Cardiac fibroblast (primary cell): ENCODE results near the genes LAMP2, GLUD2, SMARCA1 and ZDHHC9.

DNA sequence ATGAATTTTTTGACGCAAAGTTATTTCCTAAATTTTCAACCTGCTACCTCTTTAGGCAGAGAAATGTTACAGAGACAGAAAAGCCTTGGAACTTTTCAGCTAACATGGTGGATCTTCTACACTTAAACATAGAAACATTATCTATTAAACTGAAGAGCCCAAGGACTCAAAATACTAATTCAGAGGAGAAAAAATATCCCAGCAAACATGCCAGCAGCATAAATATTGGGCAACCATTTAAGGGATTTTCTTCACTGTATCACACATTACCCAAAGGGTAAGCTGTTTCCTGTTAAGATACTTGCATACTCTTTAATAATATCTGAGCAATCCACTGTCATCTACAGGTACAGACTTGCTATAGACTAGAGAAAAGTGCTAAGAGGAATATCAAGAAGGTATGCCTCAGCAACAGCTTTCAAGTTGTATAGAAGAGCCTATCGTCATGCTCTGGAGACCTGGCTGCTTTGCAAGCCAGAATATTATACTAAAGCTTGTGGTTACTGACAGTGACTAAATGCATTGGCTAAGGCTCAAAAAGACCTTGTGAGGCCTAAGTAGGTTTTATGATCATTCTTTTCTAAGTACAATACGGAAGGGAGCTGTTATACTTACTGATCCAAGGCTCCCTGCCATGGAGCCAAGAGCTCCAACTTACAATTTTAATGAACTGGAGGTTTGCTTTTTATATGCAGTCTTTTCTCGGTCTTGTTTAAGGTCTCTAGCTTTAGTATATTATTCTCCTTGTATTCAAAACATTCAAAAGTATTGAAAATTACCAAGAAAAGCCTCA, 11.4 kb downstream of the LAMP2 start:
- RRBS = no CpG with 5 or more reads among the region's 4 CpGs

- RRBS = 2% methylated on average over 13 of the region's 58 CpGs
Observed at GRCh38 chrX:120468205-120469726, at the start of gene LAMP2. Gene LAMP2 (minus strand): TSS chrX:120469296.

DNA sequence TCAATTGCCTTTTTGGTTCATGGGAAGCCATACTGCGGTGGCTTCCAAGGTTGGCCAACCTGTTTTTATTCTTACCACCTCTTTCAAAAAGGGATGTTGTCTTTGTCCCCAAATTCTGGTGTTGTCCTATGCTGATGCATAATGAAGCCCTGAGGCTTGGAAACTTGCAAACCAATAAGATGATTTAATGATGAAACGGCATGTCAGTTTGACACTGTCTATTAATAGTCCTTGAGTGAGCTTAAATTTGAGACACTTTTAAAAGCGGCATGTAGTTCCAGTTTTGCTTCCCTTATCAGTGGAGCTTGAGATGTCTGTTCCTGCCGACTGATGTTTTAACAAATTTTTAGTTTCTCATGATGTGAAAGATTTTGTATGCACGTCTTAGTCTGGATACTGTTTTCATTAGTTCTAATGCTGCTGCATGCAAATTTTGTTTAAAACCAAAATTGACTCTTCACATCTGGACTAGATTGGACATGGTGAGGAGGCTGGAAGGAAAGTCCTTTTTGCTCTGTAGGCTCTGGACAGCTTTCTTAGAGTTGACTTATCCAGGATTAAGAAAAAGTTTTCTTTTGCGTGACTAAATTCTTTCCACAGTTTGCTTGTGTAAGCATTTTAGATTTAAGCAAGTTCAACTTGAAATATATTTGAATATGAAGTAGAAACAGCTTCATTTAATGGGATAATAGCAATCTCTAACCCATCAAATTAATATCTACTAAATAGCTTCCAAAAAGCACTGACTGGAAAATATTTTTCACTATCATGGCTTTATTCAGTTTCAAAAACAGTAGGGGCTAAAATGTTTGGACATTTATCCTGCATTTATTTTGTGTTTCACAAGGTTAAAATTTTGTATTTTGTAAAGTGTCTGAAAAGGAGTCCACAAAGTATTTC, 11.7 kb downstream of the C1GALT1C1 start:
- RRBS = no CpG with 5 or more reads among the region's 6 CpGs

GRCh38 chrX:121047320-121047811, at the start of gene GLUD2:
Gene GLUD2 (plus strand): TSS chrX:121047610.
- RRBS = 0% methylated on average over 11 of the region's 49 CpGs

GRCh38 chrX:123619176-123619740, 113.6 kb downstream of the THOC2 start:
- RRBS = no CpG with 5 or more reads among the region's 1 CpG

DNA sequence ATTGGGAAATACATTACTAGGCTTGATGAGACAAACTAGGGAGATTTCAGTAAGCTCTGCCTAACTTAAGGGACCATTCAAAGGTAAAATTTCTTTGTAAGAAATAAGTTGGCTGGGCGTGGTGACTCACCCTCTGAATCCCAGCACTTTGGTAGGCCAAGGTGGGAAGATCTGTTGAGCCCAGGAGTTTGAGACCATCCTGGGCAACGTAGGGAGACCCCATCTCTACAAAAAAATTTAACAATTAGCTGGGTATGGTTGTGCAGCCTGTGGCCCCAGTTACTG, 6.7 kb downstream of the STAG2 start:
- RRBS = no CpG with 5 or more reads among the region's 2 CpGs

DNA sequence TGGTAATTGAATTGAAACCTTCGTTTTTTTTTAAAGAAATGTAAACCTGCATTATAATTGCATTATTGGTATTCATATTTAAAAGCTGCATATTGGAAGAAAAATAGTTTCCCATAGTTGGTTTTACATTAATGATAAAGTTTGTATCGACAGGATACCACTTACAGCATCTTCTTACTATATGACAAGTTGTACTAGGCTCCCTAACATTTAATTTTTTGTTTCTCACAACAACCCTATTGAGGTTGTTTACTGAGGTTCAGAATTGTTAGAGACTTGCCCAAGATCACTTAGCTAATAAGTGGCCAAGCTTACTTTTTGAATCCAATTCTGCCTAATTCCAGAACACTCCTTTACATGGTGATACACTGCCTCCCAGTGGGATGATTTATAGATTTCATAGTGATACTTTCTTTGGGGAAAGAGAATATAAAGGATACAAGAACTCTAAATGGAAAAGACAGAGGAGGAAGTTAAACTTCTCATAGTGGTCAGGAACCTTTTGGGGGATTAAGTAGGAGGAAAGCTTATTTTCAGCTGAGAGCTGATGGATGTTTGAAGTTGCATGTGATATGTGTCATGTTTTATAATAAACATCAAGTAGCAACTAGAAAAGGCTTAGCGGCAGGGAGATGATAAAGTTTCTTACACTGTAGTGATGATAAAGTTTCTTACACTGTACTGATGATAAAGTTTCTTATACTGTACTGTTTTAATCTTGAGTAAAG, 15.2 kb downstream of the STAG2 start:
- RRBS = no CpG with 5 or more reads among the region's 3 CpGs

DNA sequence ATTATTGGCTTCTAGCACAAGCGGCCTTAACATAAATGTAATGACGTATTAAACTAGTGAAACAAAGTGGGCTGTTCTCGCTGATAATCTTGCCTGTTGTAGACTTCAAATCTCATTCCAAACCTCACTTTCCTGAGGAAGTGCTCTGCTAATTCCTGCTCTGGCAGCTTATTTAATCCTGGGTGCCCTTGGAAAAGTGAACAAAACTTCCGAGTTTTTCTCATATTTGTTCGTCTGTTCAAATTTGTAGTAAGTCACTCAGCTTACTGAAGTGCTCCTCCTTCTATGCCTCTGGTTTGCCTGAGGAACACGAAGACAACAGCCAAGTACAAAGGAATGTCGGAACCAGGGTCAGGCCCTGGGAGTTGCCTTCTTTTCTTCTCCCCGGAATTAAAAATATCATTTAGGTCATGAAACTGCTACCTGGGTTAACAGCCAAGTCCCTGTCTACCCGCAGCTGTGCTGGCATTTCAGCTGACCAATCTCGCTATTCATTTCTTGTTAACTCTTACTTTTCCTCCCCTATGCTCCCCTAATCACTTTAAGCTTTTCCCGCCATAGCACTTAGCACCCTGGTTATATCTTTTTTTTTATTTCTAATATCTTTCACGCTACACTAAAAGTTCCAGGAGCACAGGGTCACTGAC, 137.6 kb upstream of the TEX13D start:
- RRBS = no CpG with 5 or more reads among the region's 12 CpGs

DNA sequence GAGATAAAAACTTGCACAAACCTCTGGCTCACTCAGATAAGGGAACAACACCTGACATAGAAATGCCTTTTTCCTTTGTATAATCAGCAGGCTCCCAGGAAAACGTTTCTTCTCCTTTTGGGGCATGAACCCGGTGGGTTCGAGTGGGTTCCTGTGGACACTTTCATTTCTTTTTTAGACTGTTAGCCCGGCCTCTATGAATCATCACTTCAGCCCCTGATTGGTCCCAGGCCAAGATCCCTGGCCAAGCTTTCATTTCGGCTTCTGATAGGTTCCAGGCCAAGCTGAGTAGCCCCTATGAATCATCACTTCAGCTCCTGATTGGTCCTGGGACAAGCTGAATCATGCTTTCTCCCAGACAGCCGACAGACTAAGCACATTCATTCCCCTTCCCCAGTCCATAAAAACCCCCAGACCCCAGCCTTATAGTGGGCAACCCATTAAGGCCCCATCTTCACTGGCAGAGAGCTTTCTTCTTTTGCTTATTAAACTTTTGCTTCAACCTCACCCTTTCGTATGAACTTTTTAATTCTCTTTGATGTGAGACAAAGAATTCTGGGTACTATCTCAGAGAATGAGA, 407.9 kb downstream of the DCAF12L2 start:
- RRBS = no CpG with 5 or more reads among the region's 7 CpGs

GRCh38 chrX:126472854-126473259, 79.8 kb downstream of the DCAF12L1 start:
- RRBS = no CpG with 5 or more reads among the region's 8 CpGs

DNA sequence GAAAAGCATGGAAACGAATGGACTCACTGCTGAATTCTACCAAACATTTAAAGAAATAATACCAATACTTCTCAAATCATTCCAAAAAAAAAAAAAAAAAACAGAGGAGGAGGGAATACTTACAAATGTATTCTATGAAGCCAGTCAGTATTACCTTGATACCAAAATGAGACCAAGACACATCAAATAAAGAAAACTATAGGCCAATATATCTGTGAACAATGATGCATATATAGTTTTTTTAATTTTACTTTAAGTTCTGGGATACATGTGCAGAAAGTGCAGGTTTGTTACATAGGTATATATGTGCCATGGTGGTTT, 339.4 kb downstream of the ACTRT1 start:
- RRBS = no CpG with 5 or more reads among the region's 1 CpG

DNA sequence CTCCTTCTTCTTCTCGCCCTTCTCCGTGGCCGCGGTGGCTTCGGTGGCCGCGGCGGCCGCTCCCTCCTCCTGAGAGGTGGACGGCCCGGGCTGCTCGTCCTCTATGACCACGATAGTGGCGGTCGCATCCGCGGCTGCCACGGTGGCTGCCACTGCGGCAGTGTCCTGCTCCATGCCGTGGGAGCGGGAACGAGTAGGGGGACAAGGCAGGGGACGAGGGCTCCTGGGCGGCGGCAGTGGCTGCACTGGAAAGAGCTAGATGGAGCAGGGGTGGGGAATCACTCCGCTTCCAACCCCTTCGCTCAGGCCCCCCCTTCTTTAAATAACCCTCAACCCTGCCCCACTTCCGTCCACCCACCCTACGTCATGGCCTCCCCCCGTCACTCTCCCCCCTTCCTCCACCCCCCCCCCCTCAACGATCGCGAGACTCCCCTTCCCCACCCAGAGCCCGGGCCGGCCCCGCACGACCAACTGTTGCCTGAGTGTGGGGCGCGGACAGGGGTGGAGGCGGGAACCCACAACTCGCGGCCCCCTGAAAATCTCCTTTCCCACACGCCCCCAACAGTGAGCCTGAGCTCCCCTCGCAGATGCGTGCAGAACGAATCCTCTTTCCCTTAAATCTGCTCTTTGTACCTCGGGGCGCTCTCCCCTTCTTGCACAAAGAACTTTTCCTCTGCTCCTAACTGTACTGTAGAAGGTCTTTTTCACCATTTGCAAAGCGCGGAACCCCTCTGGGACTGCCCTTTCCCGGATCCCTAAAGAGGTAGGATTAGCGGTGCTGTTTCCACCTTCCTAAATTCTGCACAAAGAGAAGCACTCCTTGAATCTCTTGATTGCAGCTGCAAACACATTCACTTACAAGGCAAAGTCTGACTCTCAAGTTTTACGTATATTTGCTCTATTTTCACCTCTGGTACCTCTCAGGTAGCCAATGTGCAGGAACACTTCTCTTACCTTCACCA, at the start of gene SMARCA1:
Gene SMARCA1 (minus strand): TSS at position 294 of the 962 bp plus-strand sequence.
- RRBS = no CpG with 5 or more reads among the region's 53 CpGs

- RRBS = no CpG with 5 or more reads among the region's 3 CpGs
Observed at GRCh38 chrX:129553632-129554149, 13.6 kb downstream of the OCRL start.

DNA sequence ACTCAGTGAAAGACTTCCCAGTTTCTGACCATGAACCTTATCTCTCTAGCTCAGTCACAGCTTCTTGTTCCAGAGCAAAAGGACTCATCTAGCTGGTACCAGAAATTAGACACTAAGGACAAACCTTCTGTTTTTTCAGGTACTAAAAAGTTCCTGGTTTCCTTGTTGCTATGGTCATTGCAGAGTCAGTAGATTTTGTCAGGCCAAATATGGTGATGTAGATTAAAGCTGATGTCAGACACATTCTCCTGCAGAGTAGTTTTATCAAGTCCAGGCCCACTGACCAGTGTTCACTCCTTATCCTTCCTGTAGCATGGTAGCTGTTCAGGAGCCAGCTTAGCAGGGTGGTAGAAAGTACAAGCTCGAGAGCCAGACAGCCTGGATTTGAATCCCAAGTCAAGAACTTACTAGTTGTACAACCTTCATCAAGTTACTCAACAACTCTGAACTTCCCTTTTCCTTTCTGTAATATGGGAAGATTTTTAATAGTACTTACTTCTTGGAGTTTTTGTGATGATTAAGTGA, 17.8 kb downstream of the OCRL start:
- RRBS = no CpG with 5 or more reads among the region's 1 CpG

- RRBS = no CpG with 5 or more reads among the region's 15 CpGs
Observed at GRCh38 chrX:129605745-129606262, 49.0 kb downstream of the APLN start.

DNA sequence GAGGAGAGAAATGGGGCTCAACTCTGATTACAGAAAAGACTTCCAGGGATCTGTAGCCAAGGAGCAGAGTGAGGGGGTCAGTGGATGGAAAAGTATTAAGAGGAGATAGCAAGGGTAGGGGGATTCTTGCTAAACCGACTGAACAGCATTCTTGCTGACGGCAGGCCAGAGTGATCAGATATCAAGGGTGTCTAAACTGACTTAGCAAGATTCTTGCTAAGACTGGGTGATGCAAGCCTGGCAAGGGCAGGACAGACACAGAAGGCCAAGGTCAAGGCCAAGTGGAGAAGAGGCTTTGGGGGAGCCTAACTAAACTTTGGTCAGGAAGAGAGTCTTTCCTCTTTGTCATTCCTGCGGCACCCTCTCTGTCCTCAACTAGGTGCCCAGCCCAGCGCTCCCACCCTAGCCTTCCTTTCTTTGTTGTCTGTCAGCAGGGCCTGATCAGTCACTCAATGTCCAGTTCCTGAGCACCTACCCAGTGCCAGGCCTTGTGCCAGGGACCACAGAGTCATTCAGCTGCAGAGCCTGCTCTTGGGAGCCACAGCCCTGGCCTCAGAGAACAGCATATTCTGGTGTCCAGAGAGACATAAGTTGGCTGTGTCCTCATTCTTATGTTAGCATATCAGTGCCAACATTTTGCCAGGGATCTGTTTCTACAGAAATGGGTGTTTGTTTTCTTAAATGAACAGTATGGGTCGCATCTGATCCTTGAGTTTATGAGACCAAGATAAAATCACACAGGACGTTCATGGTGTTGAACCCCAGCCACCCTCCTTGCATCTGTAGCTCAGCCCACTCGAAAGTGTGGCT, 965 bp downstream of the XPNPEP2 start:
- RRBS = no CpG with 5 or more reads among the region's 7 CpGs

- RRBS = no CpG with 5 or more reads among the region's 7 CpGs
Observed at GRCh38 chrX:129794348-129794926, 14.7 kb downstream of the SASH3 start.

- RRBS = no CpG with 5 or more reads among the region's 65 CpGs
Observed at GRCh38 chrX:129842541-129843668, 781 bp downstream of the ZDHHC9 start.

DNA sequence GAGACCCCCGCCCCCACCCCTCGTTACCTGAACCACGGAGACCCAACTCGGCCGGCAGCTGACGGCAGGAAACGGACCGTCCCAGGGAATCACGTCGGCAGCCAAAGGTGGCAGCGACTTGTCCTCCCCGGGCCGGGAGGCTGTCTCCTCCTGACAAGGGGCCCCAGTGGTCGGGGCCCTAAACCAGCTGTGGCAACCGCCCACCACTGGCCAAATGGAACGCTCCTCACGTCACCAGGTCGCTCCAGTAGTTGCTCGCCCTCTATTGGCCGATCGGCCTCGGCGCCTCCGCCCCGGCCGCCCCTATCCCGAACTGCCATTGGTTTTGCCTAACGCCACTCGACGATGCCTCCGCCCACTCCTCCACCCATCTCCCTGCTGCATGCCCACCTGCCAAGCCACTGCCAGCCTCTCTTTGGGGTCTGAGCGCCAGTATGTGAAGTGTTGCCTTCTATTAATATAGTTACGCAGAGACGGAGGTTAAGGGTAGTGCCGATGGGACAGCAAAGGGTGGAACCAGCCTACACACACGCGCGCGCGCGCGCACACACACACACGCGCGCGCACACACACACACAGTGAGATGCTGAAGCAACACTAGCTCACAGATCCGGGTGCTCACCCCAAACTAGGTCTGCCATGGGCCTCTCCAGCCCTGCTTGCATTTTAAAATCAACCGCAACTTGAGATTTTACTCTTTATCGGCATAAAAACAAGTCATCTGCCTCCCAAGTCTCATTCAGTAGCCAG, at the start of gene ZDHHC9:
Gene ZDHHC9 (minus strand): TSS at position 218 of the 750 bp plus-strand sequence.
- RRBS = 0% methylated on average over 7 of the region's 49 CpGs

DNA sequence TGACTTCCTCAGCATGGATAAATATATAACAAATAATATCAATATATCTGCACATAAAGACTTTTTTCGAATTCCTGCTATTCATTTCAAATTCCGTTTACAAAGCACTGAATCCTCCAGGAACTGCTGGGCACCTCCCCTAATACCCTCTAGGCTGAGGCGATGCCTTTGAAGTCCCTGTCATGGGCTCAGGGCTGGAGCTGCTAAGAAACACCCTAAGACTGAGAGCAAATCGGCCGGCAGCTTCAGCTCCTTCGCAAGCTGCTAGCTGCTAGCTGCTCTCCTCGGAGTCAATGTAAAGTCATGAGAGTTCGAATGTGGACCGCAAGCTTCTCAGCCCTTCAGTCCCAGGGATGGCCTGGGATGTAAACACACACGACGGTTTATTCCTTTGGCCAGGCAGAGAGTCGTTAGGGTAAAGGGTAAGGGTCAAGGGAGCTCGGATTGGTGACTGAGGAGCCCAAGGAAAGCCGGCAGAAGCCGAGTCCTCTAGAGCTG, 3.3 kb upstream of the BCORL1 start:
- RRBS = no CpG with 5 or more reads among the region's 15 CpGs